LNCaP clone FGC (cell line): Measurements from ENCODE around the genes PAQR3 and GK2.

- RRBS, 2 experiments, result no CpG with 5 or more reads among the region's 1 CpG
These were observed 10.0 kb downstream of the ANXA3 start for GRCh38 chr4:78561314-78562214.

DNA sequence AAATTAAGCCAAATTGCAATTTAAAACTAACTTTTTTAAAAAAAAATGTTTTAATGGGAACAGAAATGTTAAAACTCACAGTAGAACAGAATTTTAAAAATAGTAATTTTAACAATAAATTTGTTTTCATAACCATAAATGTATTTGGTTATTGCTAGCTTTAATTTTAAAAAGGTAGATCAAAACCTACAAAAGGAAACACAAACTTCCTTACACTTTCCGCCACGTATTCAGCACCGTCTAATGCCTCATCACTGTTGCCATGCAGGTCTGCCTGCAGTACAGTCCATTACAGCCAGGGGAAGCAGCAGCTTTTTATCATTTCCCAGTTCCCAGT, 93.0 kb downstream of the ANXA3 start:
- RRBS, 2 experiments, result no CpG with 5 or more reads among the region's 3 CpGs

DNA sequence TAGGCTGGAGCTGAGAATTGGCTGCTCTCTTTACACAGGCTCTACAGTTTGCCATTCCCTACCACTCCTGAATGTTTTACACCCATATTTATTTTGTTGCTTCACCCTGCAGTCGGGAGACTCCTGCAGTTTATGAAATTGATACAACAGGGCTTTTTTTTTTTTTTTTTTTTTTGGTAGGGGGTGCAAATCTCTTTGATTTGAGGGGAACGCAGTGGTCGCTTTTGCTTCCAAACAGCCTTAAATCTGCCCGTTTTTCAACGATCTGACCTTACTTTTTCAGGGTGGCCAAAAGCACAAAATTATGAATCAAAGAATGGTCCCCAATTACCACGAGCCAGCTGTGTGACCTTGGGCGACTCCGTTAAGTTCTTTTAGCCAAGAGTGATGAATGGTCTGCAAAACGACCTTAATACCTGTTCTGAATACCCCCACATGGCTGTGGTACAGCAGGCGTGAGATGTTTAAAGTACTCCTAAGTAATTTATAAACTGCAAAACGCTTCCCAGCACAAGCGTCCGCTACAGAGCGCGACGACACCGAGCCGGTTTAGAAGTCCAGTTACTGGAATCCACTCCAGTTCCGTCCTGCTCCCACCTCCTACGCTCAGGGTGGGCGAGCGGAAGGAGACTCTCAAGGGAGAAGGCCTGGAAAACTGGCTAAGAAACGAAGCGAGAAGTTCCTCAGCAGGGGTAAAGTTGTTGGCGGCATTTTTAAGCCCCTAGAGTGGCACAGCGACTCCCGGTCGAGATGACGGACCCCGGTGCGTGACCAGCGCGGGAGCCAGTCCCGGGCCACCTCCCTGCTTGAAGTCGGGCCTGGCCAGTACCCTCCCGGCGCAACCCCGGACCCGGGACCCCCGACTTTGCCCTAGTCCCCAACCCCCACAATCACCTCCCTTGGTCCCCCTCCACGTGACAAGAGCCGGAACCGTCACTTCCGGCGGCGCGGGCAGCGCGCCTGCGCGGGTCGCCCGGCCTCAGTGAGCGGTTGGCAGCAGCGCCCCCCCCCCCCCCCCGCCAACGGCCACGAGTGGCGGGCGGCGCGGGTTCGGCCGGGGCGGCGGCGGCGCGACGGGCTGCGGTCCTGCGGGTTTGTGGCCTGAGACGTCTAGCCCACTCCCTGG, 748 bp upstream of the BMP2K start:
- RRBS, 2 experiments, result under 1 to 2% methylated on average over 27 of the region's 73 CpGs

DNA sequence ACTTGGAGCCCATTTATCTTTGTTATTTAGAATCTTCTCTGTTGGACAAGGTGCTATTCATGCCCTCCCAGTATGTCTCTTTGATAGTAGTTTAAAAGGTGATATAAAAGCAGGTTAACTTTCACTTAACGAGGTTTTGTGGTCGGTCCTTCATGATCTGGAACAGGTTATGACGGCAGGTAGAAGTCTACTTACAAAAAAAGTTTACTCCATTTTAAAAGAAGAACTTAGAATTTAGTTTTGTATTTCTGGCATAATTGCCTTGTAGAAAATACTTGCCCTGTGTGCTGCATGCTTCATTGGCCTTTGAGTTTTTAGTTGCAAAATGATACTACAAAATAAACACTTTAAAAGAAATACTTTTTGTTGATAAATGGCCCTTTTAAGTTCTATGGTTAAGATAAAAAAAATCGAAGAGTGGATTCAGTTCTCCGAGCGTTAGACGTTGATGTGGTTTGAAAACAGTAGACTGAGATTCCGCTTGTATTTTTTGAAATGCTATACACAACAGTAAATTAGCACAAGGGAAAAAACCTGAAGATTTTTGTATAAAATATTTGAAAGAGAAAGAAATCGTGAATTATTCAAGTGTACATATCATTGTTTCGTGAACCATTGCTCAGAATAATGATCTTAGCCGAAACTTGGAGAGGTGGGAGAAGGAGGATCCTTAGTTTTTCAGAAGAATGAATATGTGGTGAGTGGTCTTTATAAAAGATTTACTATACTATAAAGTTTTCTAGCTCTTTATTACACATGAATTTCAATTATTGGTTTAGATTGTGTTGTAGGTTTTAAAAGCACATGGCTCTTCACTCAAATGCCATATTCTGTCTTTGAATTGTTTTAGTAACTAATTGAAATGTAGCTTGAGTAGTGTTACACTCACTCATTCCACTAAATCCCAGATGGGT, 1.4 kb downstream of the BMP2K start:
- RRBS, 2 experiments, result no CpG with 5 or more reads among the region's 11 CpGs

DNA sequence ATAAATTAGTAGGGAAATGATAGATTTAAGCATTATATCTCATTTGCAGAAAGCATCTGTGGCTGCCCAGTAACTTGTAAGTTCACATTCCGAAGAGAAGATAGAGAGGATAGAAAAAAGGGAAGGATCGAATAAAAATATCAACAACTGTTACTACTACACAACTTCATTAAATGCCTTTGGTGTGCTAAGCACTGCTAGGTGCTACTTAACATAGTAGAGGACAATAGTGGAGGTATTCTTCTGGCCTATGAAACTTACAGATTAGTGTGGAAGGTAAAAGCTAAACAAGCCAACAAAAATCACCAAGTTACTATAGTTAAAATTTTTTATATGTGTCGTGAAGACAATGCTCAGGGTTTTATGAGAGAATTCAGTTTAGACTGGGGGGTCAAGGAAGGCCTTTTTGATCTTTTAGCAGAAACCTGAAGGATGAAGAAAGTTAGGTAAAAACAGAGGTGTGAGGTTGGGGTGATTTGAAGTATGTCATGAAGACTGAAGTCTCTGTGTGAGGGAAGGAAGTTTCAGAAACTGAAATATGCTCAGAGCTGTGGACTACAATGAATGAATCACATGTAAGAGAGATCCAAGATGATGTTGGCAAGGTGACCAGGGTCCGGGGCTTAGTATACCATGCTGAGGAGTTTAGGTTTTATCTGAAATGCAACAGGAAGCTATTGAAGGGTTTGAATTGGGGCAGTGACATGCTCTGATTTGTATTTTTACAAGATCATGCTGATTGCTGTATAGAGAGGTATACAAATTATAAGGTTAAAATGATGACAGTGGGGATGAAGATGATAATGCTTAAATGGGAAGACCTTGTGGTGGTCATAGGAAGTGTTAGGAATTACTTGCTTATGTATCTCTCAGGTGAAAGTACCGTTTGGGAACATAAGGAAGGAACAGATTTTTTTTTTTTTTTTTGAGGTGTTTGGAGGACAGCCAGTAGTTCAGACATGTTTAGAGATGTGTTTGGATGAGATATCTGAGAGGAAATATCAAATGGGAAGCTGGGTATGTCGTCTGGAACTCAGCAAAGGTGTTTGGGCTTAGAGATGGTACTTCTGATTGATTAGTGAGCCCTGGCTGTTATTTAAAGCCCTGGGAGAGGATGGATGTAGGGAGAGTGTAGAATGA, 4.7 kb downstream of the BMP2K start:
- RRBS, 2 experiments, result no CpG with 5 or more reads among the region's 6 CpGs

DNA sequence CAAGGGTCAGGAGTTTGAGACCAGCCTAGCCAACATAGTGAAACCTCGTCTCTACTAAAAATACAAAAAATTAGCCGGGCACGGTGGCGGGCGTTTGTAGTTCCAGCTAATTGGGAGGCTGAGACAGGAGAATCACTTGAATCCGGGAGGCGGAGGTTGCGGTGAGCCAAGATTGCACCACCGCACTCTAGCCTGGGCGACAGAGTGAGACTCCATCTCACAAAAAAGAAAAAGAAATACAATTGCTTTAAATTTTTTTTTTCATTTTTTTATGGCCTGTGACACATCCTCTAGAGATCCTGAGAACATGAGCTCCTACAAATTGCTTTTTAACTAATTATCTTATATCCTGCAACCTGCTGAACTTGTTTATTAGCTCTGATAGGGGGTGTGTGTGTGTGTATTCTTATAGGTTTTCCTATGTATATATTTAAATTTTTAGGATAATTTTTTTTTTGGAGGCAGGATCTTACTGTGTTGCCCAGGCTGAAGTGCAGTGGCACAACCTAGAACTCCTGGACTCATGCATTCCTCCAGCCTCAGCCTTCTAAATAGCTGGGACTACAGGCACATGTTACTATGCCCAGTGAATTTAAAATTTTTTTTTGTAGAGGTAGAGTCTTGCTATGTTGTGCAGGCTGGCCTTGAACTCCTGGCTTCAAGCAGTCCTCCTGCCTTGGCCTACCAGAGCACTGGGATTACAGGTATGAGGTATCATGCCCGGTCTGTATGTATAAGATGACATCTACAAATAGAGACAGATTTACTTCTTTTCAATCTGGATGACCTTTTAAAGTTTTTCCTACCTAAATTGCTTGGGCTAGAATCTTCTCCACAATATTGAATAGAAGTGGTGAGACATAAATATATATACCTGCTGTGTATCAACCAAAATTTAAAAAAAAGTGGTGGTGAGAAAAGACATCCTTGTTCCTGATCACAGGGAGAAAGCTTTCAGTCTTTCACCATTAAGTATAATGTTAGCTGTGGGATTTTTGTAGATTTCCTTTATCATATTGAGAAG, 29.9 kb downstream of the BMP2K start:
- RRBS, 2 experiments, result no CpG with 5 or more reads among the region's 11 CpGs

DNA sequence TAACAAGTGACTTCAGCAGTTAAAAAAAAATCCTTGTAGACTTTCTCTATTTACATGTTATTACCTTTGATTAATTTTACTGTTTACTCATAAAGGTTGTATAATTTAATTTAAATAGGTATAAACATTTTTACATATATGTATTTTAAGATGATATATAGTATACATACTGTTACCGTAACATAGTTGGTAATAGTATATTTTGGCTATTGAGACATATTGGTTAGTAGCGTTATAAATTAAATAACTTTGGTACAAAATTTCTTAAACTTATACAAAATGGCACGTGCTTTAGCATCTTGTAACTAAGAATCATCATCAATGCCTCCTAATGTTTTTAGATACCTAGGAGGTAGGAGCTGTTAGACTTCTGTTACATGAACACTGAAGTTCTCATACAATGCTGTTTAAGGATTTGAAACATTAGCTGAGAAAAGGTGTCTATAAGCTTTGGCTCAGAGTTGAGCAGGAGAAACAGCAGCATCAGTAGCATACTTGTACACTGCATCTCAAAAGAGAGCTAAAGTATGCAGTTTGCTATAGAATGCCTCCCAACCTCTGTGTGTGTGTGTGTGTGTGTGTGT, 66.0 kb downstream of the PAQR3 start:
- RRBS, 2 experiments, result no CpG with 5 or more reads among the region's 3 CpGs

GRCh38 chr4:78916308-78917240, 22.7 kb downstream of the PAQR3 start:
- RRBS, 2 experiments, result no CpG with 5 or more reads among the region's 3 CpGs

DNA sequence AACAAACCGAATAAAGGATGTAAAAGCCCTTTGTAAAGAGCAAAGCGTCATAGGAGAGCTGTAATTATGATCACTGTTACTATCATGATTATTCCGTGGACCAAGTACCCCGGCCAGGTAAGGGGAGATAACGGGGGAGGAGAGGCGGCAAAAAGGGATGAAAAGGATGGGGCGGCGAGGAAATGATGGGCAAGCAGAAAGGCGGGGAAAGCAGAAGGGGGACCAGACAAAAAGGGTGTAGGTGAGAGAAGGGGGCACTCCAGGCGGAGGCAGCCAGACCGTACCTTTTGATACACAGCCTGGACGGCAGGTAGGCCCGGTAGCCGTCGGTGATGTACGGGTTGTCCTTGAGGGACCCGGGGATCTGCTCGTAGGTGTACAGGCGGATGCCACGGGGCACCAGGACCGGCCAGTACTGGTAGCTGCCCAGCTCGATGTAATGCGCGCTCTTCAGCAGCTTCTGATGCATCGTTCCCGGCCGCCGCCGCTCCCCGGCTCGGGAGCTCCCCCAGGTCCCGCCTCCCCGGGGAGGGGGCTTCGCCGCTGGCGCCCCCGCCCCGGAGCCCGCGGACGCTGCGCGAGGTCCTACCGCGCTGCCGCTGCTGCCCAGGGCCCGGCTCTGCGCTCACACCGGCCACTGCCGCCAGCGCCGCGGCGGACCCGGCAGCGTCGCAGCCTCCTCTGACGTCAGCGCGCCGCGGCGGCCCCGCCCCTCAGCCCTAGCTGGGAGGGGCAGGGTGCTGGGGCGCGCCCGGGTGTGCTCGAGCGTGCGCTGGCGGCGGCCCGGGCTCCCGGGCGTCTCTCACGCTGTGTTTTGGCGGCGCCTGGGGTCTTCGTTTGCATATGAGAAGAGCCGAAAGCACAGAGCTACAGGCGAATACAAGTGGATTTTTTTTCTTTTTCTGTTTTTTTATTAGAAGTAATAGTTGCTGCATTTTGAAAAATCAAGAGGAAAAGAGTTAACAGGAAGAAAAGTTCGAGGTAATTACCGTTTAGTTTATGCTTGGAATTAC, at the start of gene PAQR3:
Gene PAQR3, minus strand, starts transcription at position 683 of the 1,013 bp plus-strand sequence.
- RRBS, 2 experiments, result under 1 to 2% methylated on average over 32 to 33 of the region's 83 CpGs

GRCh38 chr4:79408126-79408559, at the start of gene GK2:
TSS of gene GK2 (minus strand) at chr4:79408228.
- RRBS, 2 experiments, result no CpG with 5 or more reads among the region's 16 CpGs

DNA sequence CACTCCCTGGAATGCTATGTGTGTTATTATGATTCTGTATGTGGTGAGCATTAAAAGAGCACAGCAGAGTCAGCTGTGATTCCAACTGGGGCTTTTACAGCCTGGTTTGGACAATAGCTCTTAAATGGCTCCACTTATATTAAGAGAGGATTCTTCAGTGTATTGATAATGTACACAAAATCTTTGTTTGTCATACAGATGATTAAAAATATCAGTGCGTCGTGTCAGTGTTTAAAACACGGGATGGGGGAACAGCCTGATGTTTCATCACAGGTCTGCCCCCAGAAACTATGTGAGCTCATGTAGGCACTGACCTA, 274.3 kb upstream of the GK2 start:
- RRBS, 2 experiments, result no CpG with 5 or more reads among the region's 3 CpGs

- RRBS, 2 experiments, result no CpG with 5 or more reads among the region's 3 CpGs
These were observed 328.9 kb downstream of the ANTXR2 start for GRCh38 chr4:79744065-79744604.

- RRBS, 2 experiments, result 2 to 6% methylated on average over 17 of the region's 129 CpGs
These were observed 5.7 kb downstream of the PRDM8 start for GRCh38 chr4:80202570-80203754.

GRCh38 chr4:80265362-80266159, 903 bp upstream of the FGF5 start:
- RRBS, 2 experiments, result no CpG with 5 or more reads among the region's 37 CpGs

- RRBS, 2 experiments, result no CpG with 5 or more reads among the region's 11 CpGs
These were observed 104.1 kb downstream of the CFAP299 start for GRCh38 chr4:80439499-80440143.

GRCh38 chr4:80471694-80472224, 136.2 kb downstream of the CFAP299 start:
- RRBS, 2 experiments, result no CpG with 5 or more reads among the region's 9 CpGs

DNA sequence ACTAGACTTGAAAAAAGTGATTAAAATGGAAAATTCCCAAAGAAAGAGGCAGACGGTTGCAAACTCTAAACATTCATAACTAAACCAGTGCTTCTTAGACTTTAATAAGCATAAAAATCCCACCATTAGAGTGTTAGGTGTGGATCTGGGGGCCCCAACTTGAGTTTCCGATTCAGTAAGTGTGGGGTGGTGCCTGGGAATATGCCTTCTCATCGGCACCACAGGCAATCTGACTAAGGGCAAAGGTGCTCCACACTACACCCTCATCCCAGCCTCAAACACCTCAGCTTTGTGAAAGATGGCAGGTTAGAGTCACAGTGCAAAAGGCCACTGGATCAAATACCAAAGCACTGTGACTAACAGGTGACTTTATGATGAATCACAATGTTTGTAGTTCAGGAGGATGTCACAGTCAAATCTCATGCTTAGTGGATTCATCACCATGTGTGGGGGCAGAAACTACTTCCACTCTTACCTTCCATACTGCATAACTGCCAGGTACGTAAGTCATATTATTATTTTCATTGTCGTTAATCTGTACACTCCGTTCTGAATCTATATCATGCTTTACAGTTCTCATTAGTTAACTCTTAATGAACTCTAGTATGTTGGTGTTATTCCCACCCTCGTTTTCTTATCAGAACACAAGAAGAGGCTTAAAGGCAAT, 50.4 kb downstream of the PRKG2 start:
- RRBS, 2 experiments, result no CpG with 5 or more reads among the region's 7 CpGs

DNA sequence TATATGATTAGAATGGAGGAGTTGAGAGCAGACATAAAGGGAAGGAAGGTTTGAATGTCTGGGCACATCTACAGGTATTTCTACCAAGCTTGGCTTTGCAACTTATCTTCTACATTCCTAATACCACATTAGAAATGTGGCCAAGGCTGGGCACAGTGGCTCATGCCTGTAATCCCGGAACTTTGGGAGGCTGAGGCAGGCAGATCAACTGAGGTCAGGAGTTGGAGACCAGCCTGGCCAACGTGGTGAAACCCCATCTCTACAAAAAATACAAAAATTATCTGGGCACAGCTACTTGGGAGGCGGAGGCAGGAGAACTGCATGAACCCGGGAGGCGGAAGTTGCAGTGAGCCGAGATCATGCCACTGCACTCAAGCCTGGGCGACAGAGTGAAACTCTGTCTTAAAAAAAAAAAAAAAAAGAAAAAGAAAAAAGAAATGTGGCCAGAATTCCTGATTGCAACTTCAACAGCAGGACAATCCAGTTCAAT, 196.6 kb upstream of the RASGEF1B start:
- RRBS, 2 experiments, result no CpG with 5 or more reads among the region's 7 CpGs

DNA sequence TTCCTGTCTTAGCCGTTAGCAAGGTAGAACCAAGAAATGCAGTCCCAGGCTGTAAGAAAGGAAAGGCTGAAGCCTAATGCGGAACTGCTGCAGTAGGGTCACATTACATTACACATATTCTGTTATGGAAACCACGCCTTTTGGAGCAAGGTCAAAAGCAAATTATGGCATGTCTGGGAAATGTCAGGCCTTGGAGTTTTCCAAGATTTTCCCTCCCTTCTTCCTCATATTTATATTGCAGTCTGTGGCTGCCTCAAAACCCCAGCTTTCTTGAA, 204.9 kb upstream of the RASGEF1B start:
- RRBS, 2 experiments, result no CpG with 5 or more reads among the region's 3 CpGs

GRCh38 chr4:82043064-82043873, 330.5 kb downstream of the HNRNPD start:
- RRBS, 2 experiments, result no CpG with 5 or more reads among the region's 14 CpGs